OCI-LY7 (cell line): ENCODE results near the gene CERS3.

GRCh38 chr15:98953981-98954902 is 53.4 kb downstream of the PGPEP1L start:
- PRO-cap = no peak
- RAMPAGE, long total RNA = no peak

GRCh38 chr15:98980096-98980661 is 27.4 kb downstream of the PGPEP1L start:
- PRO-cap = no peak
- RAMPAGE, long total RNA = no peak

DNA sequence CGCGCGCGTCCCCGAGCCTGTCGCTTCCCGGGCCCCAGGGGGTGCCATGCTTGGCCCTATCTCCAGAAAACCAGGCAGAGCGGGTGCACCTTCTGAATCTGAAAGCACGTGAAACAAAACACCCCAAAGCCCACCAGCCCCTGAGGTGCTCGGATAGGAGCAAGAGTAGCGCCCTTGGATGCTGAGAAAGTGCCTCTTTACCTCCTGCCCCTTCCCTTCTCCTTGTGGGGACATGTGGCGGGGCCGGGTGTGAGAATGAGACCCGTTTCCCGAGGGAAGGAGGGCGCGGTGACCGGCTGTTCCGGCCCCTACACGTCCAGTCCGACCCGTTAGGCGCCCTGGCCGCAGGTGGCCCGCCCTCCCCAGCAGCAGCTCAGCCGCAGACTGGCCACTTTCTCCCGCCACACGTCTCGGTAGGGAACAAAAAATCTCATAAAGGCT is 8.0 kb upstream of the PGPEP1L start:
- PRO-cap = no peak
- RAMPAGE, long total RNA = no peak

DNA sequence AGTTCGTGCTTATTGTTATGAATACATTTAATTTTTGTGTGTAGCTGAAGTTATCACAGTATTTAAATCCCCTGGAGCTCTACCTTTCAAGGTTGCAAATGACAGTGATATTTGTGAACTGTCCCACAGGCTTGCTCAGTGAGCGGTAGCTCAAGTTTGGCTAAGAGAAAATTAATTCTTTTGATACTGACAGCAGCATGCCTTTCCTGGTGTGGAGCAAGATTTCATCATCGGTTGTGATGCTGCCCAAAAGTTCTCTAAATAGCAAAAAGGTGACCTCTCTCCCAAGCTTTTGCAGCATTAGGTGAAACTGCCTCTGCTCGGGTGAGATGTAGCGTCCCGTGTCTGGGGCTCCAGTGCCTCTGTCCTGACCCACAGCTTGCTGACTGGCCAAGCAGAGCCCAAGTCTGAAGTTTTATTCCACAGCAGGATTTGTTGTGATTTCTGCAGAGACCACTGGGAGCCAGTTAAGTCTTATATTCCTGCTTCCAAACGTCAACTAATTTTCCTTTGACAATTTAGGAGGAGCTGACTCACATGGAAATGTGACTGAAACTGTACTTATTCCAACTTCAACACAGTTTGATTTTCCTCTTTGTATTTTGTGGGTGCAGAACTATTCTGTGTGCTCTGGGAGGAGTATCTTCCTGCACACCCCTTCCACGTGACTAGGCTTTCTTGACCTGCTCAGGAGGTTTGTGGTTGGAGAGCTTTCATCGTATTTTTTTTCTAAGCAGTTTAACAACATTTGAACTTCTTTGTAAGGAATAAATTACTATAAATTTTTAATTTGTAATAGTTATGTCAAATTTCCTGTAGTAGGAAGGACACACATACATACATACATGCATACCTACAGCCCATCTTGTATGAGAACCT is 5.9 kb downstream of the SYNM start:
- PRO-cap = no peak
- RAMPAGE, long total RNA = no peak

GRCh38 chr15:99114067-99115143 is 9.5 kb downstream of the SYNM start:
- PRO-cap = no peak
- RAMPAGE, long total RNA = no peak

DNA sequence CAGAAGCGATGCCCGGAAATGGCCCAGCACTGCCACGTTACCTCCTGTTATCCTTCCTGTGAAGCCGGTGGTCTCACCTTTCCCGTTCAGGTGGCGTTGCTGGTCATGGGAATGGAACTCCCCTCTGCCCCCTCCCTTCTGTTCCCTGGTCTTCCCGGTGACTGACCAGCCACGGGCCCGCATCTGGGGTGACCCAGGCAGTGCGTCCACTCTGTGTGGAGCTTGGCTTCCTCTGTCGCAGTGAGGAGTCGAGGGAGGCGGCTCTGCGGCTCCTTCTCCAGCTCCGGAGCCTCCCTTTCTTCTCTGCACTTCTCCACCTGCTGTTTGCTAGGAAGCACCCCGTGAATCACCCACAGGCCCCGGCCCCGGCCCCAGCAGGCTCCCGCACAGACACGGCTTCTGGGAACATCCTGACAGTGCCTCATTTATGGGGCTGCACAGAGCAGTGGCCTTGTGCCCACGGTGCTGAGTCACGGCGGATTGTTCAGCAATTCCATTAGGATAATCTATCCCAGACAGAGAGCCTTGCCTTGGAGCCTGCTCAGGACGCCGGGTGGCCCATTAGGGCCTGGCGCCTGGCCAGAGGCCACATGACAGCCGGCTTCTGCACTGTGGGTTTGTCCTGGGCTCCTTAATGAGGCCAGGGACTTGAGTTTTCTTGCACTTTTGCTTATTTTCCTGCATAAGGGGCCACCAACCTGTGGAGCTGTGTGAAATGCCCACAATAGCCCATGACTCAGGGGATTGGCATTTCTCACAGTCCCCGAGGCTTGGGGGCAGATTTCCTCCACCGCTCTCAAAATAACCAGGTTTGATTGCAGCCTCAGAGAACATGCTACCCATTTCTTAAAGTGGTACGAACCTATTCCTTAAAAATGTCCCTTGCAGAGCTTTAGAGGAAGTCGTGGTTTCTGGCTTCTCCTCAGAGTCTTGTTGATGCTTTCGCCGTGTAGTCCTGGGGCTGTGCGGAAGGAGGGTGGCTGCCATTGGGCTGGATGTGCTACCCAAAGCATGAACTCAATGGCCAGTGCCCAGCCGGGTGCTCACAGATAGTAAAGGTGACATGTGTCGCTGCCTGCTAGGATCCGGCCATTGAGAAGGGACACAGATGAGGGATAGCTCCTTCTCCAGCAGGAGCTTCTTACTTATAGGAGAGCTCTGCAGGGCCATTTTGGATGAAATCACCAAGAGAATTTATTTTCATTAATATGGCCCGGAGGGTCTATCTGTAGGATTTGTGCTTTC is 18.9 kb downstream of the SYNM start:
- PRO-cap = no peak
- RAMPAGE, long total RNA = no peak

DNA sequence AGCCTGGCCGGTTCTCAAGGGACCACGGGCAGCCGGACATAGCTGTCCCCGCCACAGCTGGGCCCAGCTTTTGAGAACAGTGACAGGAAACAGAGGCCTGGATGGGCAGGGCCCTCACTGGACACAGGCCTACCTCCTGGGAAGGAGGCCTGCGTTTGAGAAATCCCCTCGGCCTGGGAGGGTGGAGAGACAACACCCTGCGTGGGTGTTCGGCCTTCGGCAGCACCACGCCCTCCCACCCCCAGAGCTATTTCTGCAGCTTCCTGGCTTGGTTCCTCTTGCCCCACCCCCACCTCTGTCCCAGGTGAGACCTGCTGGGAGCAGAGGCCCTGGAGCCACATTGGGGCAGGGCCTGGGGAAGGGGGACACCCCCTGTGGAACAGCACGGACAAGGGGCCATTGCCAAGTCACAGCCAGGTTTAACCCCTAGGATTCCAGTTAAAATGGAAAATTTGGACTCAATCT is 132.4 kb upstream of the MEF2A start:
- PRO-cap = no peak
- RAMPAGE, long total RNA = no peak

DNA sequence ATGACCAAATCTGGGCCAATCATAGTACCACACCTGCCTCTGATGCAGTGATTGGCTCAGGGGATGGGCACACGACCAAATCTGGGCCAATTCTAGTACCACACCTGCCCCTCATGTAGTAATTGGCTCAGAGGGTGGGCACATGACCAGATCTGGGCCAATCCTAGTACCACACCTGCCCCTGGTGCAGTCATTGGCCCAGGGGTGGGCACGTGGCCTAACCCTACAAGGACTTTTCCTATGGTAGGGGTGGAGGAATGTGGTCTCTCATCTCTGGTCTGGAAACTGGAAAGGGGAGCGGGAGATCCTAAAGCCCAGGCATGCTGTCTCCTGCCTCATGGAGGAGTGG is 56.9 kb upstream of the MEF2A start:
- PRO-cap = no peak
- RAMPAGE, long total RNA = no peak

GRCh38 chr15:99566259-99567293 is 792 bp downstream of the MEF2A start:
- PRO-cap = unidirectional peak, plus-strand start at chr15:99566483; bidirectional peak, plus-strand start at chr15:99566791, minus-strand start at chr15:99566722
- RAMPAGE, long total RNA = no peak

GRCh38 chr15:99610269-99610646 is 44.5 kb downstream of the MEF2A start:
- PRO-cap = no peak
- RAMPAGE, long total RNA = no peak

GRCh38 chr15:99732237-99733248 is 694 bp downstream of the LYSMD4 start:
- PRO-cap = no peak
- RAMPAGE, long total RNA = no peak

GRCh38 chr15:100338891-100339424 is 2.8 kb downstream of the ADAMTS17 start:
- PRO-cap = no peak
- RAMPAGE, long total RNA = no peak

- PRO-cap = no peak
- RAMPAGE, long total RNA = no peak
These were observed 5.0 kb upstream of the ADAMTS17 start for GRCh38 chr15:100346703-100347345.

- PRO-cap = no peak
- RAMPAGE, long total RNA = no peak
These were observed at the start of gene CERS3 for GRCh38 chr15:100528711-100529081. CERS3 (minus strand) TSS chr15:100528950.

- PRO-cap = unidirectional peak, minus-strand start at chr15:100603204
- RAMPAGE, long total RNA = no peak
These were observed 694 bp downstream of the ASB7 start for GRCh38 chr15:100603029-100603536.

DNA sequence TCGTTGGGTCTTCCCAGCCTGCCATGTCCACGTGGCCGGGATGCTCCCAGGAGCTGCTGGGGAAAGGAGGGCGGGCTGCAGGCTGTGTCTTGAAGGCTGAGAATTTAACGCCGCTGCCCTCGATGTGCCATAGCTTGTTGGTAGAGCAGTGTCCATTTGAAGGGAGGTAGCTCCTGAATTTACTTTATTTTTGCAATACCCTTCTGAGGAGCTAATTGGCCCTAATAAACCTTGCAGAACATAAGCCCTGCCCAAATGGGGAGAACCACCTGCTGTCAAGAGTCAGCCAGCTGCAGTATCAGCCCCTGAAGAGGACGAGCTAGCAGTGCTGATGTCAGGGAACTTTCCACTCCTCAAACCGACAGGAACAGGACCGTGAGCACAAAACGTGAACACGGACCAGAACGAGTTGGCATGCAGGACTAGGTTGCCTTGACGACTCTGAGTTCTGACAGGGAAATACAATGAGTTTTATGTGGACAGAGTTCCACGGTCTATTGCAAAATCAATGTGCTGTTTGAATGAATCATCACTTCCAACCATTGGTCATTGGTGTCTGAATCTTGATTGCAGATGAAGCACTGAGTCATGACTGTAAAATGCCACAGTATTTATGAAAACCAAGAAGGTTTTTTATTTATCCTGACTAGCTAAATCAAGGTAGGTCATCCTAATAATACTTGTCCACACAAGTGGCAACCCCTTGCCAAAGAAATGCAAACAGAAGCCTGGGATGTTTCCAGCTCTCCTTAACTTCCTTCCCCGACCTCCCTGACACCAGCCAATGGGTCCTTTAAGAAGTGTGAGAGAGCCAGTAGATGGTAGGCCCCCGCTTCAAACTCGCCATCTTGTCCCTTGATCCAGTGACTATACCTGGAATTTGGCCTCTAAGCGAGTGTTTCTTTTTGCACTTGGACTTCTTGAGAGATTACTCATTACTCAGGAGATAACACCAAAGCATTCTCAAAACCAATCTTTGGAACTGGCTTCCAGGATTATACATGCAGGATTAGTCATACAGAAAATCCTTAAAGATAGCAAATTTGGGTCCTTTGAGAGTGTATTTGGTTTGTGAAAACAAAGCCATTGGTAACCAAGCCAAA is 119.5 kb downstream of the ASB7 start:
- PRO-cap = no peak
- RAMPAGE, long total RNA = no peak

GRCh38 chr15:100901439-100901716 is 17.8 kb upstream of the LRRK1 start:
- PRO-cap = no peak
- RAMPAGE, long total RNA = no peak

GRCh38 chr15:101070399-101071057 is 151.4 kb downstream of the LRRK1 start:
- PRO-cap = no peak
- RAMPAGE, long total RNA = no peak

- PRO-cap = no peak
- RAMPAGE, long total RNA = no peak
These were observed 58.4 kb downstream of the CHSY1 start for GRCh38 chr15:101192930-101194277.

DNA sequence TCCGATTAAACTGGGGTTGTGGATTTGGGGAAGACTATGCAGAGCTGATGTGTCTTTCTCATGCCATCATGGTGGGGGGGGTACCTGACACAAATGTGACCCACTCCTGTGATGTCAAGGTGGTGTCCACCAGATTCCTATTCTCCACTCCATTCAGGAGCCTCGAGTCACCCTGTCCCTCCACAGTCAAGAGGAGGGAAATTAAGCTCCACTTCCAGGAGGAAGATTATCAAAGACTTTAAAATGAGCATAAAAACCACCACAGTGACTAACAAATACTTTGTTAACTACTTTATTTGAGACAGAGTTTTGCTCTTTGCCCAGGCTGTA is 29.2 kb downstream of the CHSY1 start:
- PRO-cap = no peak
- RAMPAGE, long total RNA = no peak